Aorta (tissue), 1 donor: ENCODE measurements around a stretch of chr15.

DNA sequence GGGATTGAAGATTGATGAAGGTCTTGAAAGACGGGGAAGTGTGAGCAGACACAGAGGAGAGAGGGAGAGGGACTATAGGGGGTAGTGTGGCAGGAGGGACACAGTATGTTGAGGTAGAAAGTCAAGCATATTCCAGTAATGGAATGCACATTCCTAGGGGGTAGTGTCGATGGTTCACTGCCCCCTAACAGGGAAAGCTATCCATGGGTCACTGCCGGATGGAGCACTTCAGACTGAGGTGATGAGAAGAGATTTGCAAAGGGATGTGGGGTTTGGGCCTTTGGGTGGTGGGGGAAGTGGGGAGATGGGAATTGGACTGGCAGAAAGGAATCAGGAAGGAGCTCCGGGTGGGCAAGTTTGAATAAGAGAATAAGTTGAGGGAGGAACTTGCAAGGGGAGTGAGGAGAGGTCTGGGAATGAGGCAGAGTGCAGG lies 15.9 kb downstream of the SYNM start:
- PRO-cap: no peak

DNA sequence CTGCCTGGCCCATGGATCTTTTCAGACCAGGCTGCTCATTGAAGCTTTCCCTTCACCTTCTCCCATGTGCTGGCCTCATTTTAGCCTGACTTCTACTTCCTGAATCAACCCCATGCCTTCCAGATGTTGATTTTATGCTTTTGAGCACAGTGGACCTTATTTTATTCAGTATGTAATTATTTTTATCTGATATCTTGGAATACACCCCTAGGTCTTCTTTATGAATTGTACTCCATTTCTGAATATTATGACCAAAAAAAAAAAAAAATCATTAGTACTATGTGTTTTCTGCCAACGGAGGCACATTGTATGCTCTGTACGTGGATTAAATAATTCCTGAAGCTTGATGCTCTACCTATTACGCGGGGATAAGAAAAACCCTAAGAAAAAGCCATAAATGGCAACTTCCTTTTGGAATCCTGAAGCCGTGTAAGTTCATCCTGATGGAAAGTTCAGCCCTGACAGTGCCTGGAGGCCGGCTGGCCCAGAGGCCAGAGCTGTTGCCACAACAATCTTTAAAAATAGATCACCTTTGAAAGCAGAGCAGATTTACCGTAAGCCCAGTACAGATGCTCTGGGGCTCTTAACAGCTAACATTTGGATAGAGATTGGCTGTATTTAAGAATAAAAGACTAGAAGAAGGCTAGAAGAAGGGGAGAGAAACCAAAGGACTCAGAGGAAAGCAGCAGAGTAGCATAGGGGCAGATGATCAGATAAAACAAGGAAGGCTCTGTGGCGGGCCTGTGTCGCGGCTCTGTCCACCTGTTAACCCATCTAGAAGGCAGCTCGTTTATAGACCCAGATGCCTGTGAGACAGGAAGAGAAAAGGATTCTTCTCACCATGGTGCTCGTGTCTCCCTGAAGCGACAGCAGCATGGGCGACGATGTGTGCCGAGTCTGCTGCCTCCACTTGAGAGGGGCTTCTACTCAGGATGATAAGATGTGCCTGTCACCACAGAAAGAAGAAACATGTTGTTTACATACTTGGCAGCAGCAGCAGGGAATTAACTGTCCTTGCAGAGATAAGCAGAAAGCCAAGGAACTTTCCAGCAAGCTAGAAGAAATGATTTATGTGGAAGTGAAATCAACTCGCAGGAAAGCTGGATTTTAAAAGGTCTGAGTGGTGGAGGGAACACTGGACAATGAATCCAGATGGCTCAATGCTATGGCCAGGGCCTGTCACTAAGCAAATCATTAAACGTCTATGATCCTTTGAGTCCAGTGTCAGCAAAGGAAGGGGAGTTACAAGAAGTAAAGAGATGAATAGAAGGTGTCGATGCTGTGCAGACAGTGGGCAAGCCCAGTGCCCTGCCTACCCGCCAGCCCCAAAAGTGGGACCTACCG lies 69.8 kb downstream of the SYNM start:
- PRO-cap: no peak

DNA sequence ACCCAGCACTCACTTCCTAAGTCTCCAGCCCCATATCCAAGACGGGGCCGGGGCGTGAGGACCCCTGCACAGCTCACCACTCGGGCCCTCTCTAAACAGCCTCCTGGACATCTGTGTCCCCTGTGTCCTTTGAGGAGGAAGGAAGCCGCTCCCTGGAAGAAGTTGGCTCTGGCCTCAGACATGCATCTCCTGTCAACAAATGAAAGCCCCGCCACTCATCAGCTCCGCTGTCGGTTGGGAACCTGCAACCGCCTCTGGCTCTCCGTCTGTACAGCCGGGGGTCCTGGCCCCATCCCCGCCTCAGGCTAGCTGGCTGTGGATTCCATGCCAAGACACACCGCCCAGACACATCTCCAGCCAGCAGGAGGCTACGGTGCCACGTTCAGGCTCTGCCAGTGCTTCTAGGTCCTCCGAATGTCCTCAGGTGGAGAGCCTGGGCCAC lies 140.0 kb upstream of the MEF2A start:
- PRO-cap: no peak

- PRO-cap: no peak
Measured at GRCh38 chr15:99433336-99433800, 132.4 kb upstream of the MEF2A start.

DNA sequence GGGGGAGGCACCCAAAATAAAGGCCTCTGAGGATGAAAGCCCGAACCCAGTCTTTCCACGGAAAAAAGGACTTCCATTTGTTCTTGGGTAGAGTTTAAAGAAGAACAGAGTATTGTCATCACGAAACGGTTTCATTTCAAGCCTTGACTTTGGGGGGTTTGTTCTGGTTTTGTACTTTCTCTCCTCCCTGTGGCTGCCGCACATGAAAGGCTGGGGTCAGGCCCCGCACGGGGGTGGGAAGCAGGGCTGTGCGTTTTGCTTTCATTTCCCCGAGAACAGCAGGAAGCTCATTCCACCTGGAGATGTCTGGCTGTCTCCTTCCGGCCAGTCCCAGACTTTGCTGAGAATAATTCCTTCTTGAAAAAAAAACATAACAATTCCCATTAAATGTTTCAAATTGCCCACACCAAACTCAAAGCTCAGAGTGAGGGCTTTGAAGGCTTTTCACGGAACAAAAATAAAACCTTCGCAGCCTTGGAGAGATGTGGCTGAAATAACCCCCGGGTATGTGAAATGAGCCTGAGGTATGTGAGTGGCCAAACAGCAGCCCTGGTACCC lies 127.1 kb upstream of the MEF2A start:
- PRO-cap: no peak

GRCh38 chr15:99511529-99512456 lies 54.0 kb upstream of the MEF2A start:
- PRO-cap: no peak

GRCh38 chr15:99563740-99564665 lies 1.8 kb upstream of the MEF2A start:
- PRO-cap: no peak

DNA sequence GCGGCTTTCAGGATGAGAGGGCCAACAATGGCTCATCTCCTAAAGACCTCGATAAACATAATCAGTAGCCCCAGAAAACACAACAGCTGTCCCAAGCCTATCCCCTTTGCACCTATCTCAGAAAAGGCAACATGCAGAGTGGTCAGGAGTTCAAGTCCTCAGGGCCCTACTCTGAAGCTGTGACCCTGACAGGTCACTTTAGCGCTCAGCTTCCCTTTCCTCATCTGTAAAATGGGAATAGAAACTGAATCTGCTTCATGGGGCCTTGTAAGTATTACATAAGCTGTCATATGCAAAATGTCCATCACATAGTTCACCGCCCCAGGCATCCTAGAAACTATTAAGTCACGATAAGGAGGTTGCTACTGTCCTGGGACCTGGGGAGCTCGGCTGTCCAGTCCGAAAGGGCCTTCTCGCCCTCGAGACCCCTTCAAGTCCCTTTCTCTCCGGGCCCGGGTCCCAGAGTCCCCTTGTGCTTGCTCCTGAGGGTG lies 1.1 kb upstream of the MEF2A start:
- PRO-cap: no peak

DNA sequence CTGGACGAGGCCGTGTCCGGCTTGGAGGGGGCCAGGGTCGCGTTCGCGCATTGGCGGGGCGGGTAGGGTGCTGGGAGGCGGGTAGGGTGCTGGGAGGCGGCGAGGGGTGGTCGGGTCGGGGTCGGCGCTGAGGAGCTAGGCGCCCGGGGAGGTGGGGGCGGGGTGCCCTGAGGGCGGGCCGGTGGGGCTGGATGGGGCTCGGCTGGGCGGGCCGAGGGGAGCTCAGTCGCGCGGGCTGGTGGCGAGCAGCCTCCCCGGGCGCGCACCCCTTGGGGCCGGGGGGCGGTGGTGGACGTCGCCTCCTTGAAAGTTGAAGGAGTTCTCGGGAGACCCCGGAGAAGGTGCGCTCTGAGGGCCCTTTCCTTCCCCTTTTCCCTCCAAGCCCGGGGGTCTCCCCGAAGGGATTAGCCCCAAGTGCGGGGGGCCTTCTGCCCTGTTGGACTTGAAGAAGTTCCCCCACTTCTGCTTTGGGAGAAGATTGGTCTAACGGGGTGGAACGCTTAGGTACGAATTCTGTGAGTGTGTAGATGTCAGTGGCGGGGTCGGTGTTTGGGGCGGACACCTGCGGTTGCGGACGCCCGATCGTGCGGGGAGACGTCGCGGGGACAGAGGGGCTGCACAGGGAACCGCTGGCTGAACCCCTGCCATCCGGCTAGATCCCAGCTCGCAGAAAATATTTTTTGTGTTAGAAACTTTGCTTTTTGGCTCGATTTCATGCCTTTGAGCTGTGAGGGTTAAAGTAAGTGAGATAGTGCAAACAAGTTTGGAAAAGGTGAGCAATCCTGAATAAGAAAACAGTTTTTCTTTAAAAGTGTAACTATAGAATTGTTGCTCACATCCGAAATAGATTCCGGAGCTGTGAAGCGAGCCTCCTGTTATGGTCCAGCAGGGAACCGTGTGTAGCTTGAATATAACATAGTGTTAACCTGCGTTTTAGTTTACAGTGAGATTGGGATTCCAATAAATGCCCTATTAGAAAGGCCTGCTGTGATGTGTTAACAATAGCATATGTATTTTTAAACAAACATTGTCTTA lies 792 bp downstream of the MEF2A start:
- PRO-cap: unidirectional peak, plus-strand start at position 225 of the sequence

DNA sequence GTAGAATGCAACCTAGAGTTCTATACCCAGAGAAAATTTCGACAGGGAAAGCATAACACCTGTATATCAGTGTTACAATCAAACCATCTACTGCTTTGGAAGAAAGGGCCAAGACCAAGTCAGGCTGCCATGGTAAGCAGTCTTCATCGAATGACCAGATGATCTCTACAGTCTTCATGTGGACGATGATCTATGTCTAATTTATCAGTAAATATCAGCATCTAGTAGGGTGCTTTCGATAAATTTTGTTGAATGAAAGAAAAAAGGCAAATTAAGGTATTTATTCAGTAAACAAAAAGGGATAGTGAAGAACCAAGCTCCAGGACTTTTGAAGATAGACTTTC lies 74.5 kb downstream of the LYSMD4 start:
- PRO-cap: no peak

GRCh38 chr15:99720885-99721239 lies 12.4 kb downstream of the LYSMD4 start:
- PRO-cap: no peak

DNA sequence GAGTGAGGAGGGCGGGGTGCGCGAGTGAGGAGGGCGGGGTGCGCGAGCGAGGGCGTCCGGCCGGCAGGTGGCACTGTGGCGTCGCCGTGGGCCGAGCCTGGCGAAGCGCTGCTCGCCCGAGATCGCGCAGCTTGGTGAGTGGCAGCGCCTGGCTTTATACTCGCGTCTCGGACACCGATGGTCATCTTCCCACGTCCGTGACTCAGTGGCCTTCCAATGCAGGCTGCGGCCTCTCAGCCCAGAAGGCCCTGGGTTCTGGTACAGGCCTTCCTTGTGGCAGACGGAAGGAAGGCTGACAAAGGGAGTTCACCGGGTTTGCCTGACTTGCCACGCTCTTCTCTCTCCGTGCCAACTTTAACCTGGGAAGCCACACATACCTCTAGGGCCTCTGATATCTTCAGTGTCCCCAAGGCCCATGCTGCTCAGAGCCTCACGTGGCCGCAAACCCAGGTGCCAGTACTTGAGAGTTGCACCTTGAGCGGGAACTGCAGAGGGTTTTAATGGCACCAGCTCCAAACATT lies 195.2 kb upstream of the LYSMD4 start:
- PRO-cap: no peak

GRCh38 chr15:99986303-99986735 lies 253.1 kb upstream of the LYSMD4 start:
- PRO-cap: no peak

DNA sequence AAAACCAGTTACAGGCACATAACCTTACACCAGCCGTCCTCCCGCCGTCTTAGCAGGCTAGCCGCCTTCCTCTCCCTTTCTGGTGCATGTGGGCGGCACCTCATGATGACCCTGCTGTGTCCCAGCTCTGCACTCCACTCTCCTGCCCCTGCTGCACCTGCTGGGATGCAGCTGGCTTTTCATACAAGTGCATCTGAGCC lies 216.5 kb downstream of the ADAMTS17 start:
- PRO-cap: no peak

- PRO-cap: no peak
Measured at GRCh38 chr15:100173205-100173854, 168.4 kb downstream of the ADAMTS17 start.

- PRO-cap: no peak
Measured at GRCh38 chr15:100338891-100339424, 2.8 kb downstream of the ADAMTS17 start.

DNA sequence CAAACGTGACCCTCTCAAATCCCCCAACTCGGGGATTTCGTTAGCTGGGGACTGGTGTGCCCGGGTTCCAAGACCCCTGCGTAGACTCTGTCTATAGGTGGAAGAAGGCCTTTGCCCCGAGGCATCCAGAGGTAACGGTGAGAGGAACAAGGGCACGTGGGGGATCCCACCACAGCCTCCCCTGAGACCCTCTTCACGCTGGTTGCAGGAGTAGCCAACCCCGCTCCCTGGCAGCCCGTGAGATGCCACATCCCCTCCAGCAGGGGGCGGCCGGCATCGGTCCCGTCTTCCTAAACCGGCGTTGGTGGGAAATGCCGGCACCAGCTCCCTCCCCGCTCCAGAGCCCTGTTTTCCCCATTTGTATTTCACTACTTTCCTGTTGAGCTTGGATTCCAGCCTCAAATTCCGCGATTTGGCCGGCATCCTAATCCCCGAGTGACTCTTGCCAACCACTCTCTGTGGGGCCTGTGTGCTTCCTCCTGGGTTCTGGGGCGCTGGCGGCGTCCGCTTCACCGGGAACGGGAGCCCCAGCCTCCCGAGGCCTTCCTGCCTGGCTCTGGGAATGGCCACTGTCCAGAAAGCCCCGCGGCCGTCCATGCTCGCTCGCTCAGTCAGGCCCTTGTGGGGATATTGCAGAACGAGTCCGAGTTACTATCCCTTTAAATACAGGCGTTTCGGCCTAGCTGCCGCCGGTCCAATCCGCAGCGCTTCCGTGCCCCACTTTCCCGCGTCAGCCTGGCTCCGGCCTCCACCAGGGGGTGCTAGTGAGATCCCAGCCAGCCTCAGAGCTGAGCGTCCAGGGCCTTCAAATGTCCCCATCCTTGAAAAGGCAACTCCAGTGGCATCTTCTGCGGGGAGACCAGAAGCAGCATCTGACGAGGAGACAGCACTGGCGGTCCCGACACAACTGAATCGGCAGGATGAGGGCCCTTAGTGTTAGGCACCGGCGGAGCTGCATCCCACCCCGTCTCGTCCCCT lies 8.1 kb upstream of the ADAMTS17 start:
- PRO-cap: unidirectional peak, plus-strand start at position 293 of the sequence; bidirectional peak, plus-strand start at position 808 of the sequence, minus-strand start at position 621 of the sequence

- PRO-cap: no peak
Measured at GRCh38 chr15:100569508-100569864, 32.5 kb downstream of the LINS1 start.

- PRO-cap: no peak
Measured at GRCh38 chr15:100687911-100688283, 85.5 kb downstream of the ASB7 start.

GRCh38 chr15:100713193-100714113 lies 111.1 kb downstream of the ASB7 start:
- PRO-cap: no peak